Sternocleidomastoid (tissue), 1 donor: ENCODE measurements around a stretch of chr2.

- PRO-cap = no peak
Observed at GRCh38 chr2:19504425-19504882, 146.0 kb upstream of the OSR1 start.

DNA sequence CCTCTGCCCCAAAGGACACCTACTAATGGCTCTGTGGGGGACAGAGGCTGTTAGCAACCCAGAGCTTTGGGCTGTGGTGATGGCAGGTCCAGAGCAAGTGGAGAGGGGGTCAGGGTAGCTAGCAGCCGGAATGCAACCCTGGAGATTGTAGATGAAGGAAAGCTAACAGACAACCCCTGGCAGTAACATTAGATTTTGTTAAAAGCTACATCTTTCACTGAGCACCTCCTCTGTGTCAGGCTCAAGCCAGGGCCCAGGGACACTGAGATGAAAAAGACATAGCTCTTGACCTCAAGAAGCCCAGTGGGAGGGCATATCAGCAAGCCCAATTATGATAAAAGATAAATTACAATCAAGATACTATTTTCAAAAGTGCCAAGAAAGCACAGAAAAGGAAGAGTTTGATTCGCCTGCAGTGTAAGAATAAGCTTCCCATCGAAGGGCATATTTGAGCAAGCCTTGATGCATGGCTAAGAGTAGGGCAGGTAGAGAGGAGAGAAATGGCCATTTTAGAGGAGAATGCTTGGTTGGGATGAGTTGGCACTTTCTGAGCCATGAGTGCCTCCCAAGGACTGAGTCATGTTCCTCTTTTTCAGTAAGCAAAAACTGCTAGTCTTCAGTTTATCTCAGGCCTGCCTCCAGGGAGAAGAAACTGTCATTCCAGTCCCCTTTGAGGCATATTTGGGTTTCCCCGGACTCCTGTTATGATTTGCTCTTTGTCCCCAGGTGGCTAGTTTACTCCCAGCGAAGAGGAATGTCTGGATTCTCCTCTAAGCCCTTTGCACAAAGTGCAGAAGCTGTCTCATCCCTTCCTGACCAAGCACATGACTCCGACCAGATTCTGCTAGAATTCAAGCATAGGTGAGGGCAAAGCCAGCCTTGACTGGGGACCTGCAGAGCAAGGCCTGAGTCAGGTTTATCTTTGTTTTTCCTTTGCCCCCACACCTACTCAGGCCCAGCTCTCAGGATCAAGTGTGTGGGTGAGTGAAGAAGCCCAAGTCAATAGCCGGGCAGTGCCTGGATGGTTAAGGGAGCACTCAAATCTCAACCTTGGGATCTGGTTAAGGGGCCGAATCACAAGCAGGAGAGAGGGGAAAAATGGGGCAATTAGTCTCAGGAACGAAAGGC is 115.4 kb downstream of the TTC32 start:
- PRO-cap = no peak

GRCh38 chr2:19900406-19900791 is 1.4 kb downstream of the TTC32 start:
- PRO-cap = no peak

DNA sequence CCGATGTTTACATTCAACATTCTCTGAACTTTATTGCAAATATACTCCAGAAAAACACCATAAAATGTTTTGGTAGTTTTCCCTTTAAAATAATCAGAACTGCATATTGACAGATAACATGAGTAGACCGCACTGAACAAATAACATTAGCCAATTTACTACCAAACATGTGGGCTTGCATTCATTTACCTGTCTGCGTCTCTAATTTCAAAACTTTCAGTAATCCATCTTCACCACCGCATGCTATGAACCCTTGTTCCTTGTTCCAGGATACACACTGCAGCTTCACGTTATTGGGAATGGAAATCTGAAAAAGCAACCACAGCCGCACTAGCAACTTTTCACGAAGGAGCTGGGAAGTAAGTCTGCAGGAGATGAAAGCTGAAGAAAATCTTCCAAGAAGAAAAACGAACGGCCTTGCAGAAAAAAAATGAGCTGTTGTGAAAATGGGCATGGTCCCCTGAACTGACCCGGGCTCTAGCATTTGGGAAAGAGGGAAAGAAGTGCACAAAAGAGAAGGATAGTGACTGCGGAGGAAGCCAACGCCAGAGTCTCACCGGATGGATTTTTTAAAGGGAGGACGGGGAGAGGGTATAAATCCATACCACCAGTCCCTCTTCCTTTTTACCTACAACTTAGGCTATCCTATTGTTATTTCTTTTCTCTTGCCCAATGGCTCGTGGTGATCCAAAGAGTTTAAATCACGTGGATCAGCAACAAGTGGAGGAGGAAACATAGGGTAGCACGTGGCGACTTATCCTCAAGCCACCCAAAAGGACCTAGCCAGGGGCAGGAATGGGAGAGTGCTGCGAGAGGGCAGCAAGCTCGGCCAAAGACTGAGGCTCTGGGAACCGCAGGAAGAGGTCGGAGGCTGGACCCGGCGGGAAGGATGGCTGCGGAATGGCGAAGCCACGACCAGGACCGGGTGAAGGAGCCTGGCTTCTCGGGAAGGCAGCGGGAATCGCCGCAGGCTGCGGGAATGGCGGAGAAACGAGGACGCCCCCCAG is 626 bp downstream of the WDR35 start:
- PRO-cap = no peak

DNA sequence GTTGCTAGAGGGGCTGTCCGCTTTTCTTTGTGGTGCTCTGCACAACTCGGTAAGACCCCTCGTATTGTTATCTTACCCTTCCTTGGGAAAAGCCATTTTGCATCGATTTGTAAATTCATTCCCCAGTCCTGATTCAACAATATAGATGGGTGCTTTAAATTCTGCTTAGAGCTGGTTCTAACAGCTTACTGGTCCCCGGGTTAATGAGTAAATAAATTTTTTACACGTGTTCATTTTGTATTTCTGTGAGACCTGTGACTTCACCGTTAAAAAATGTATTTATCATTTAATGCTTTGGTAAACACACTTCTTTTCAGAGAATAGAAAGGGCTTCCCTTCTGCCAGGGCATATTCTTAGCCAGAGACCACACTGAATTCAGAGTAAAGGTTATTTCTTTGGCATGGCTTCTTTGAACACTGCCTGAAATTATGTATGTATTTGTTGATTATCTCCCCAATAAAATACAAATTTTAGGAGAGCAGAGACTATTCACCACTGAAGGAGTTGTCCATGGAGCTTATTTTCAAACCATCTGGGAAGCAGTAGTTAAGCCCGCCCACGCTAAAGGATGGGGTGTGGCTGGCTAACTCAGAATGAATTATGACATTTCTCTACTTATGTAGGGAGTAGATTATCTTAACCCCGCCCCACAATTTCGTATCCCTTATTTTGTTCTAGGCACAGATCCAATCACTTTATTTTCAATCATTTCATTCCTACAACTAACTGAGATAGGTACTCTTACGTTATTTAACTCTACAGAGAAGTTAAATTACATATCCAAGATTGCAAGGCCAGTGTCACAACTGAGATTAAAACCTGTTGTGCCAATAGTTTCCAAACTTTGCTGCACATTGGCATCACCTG is 1.3 kb upstream of the LAPTM4A start:
- PRO-cap = unidirectional peak, minus-strand start at position 591 of the sequence

DNA sequence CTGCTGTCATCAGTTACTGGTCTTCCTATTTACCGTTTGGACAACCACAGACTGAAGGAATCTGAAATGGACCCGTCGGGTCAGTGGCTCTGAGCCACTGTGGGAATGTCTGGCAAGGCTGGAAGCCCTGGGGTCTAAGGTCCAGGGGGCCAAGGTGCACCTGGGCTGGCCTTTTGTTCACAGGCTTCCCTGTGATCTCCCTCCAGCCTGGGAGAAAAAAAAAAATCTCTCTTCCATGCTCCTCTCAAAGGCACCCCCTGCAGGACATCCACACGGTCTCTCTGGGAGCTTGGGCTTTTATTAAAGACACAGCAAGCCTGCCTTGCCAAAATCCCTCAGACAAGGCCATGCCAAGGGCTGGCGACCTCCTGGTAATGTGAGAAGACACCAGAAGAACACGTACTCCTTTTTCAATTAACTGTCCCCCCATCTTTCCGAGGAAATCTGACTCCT is 42.2 kb upstream of the LAPTM4A start:
- PRO-cap = no peak

DNA sequence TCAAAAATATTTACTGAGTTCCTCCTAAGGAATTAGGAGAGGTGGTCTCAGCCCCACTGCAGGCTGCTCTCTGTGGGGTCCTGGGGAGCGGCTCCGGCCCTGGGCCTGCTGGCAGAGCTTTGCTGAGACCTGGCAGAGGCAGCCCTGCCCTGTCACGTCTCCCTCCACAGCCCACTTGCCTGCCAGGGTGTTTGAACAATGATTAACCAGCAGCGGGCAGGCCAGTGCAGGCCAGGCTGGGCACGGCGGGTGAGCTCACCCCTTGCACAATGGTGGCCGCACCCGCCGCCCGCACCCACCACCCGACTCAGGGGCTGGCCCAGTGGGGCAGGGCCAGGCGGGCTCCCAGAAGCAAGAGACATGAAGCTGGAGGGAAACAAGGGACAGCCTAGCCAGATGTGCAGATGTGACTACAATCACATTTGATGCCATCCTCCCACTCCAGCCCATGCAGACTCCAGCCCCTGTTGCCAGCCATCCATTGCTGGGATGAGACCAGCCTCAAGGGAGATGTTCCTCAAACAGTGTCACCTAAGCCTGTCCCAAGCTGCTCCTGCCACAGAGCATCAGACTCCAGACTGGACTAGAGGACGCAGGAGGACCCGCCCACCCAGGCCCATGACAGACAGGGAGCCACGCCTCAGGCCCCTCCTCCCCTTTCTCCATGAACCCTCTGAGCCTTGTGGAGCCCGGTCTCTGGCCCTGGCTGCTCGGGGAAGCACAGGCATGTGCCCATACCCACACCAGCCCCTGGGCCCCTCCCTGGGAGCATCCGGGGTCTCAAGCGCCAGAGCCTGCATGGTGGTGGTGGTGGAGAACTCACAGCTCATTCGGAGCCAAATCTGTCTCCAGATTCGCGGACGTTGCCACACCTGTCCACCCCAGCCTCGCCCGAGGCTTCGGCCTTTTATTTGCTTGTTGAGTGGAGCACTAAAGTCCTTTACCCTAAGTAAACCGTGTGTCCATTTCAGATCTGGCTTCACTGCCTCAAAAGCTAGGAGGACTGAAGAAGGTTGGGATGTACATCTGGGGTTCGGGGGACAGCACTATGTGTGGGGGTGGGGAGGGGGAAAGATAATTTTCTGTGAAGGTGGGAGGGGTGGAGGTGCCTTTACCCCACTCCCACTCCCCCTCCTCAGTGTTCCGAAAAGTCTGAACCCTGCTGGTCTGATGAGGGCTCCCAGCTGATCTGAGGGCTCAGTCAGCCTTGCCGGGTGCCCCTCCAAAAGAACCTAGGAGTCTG is 44.9 kb downstream of the SDC1 start:
- PRO-cap = bidirectional peak, plus-strand start at position 322 of the sequence, minus-strand start at position 160 of the sequence

GRCh38 chr2:20197407-20197892 is 27.5 kb downstream of the SDC1 start:
- PRO-cap = no peak

DNA sequence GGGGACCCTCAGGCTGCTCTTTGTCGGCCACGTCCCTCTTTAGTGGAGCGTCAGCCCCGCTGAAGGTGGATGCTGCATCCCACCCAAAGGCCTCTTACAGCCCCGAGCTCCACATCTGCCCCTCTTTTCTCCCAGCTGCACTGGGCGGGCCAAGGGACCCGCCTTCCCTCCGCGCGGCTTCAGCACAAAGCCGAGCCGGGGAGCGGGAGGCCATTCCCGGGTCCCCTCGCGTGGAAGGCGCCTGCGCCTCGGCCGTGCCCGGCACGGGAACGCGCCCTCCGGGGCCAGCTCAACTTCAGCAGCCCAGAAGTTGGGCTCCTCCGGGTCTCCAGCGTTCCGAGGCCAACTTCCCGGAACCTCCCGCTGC is 1.1 kb downstream of the SDC1 start:
- PRO-cap = bidirectional peak, plus-strand start at position 213 of the sequence, minus-strand start at position 93 of the sequence

GRCh38 chr2:20265378-20265924 is 40.5 kb upstream of the SDC1 start:
- PRO-cap = no peak

DNA sequence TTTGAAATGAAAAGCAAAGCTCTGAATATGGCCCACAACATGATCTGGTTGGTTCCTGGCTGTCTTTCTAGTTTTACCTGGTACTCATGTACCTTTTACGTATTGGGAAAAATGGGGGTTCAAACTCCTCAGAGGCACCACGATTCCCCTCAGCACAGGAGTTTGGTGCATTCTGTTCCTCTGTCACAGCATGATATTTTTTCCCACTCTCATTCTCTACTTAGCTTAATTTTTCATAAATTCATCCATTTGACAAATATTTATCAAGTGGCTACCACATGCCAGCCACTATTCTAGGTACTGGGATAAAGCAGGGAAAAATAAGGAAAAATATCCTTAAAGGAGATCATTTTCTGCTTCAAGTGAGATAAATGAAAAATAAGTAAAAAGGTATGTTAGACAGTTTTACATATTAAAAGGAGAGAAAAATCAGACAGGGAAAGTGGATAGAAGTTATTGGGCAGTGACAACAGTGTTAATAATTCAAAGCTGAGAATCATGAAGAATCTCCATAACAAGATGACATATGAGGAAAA is 60.5 kb upstream of the SDC1 start:
- PRO-cap = no peak

DNA sequence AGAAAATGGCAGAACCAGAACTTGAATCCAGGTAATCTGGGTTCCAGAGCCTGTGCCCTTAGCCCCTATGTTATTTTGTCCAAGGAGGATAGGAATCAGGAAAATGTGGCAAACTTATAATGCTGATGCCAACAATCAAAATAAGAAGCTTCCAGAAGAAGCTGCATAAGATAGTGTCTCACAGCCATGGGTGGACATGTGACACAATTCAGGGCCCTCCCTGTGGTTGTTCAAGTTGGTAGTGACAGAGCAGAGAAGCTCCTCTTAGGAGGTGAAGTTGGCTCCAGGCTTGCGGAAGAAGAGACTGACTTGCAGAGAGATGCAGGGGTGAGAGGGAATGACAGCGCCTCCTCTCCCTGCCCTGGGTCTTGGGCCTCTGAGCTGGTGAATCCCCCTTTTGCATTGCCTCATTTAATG is 23.1 kb upstream of the RHOB start:
- PRO-cap = no peak

- PRO-cap = unidirectional peak, plus-strand start at chr2:20446331
Observed at GRCh38 chr2:20446028-20446592, 764 bp upstream of the RHOB start.

GRCh38 chr2:20501433-20501710 is 54.5 kb downstream of the RHOB start:
- PRO-cap = no peak

GRCh38 chr2:20514903-20515373 is 68.1 kb downstream of the RHOB start:
- PRO-cap = no peak

DNA sequence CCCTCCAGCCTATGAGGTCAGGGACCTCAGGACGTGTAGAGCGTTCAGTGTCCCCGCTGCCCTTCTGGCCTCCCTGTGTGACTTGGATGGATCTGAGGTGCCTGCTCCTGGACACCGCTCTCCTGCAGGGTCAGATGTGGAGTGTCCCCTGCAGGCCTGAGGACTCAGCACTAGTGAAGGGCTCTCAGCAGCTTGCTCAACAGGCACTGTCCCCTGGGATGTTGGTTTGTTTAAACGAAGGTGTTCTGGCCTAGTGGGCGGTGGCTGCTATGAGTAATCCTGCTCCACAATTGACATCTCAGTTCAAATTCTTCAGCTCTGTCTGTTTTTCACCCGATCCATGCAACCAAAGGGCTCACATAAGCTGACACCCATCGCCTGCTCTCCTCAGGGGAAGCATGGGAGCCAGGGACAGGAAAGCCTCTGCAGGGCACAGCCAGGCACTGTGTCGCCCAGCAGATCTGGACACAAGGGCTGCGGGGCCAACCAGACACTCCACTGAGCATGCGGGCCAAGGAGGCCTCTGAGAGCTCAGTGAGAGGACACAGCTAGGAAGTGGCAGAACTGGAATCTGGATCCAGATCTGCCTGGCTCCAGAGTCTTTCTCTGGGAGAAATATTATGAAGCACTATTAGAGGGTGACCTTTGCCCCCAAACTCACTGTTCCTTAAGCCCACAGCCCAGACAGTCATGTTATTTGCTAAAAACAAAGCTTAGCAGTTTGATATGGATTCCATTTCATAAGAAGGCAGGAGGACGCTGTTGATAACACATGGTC is 78.5 kb downstream of the RHOB start:
- PRO-cap = no peak

DNA sequence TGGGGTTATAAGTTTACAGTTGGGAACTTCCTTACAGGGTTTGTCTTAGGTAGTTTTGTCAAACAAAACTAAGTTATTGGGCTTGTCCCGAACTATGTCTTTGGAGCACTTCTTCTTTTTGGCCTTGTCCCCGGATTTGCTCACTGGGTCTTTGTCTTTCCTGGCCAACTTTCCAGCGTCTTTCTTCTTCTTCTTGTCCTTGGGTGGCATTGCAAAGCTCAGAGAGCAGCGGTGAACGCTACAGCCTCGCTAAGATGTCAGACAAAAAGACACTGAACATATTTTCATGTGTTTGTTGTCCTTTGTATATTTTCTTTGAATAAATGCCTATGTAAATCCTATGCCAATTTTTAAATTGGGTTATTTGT is 44.5 kb downstream of the HS1BP3 start:
- PRO-cap = no peak

DNA sequence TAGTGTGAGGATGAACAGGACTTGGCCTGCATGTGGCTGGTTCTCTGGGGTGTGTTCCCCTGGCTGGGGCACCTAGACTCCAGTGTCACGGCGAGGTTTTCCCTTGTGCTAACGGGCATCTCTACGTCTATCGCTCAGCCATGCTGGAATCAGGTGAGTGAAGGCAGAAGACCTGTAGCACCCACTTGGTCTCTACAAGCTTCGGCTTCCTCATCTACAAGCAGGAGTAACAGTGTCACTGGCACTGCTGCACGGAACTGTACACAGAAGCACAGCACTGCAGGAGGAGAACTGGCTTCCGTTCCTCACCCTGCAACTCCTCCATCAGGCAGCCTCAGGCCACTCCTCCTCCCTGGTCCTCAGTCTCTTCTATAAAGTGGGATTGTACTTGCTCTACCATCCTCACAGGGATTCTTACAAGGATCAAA is 30.6 kb downstream of the HS1BP3 start:
- PRO-cap = no peak

DNA sequence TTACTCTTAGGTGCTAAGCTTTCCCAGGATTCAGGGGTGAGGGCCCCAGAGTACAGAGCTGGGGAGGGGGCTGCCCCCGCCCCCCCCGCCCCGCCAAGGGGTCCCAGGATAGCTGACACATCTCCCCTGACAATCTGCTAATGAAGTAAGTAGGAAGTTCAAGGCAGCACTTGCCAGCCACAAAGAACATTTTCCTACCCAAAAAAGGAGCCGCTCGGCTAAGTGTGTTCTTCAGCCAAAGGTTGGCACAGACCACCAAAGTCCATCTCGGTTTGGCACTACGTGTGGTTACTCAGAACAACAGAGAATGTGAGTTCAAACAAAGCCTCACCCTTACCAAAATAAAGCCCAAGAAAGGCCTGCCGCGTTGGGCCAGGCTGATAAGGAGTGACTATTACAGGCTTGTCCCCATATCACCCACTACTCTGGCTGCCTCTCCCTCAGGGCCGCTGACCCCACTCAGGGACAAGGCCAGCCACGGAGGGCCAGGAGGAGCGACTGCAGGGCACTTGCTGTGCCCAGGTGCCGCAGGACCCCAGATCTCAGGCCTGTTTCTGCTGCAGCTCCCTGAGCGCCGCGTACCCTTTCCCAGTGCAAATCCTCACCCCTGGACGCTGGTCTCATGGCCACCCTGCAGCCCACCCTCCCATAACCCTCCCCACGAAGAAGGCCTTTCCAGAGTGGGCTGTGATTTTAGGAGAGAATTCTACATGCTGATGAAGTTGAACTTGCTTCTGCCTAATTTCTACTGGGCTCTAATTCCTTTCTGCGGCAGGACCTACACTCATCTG is 13.7 kb downstream of the HS1BP3 start:
- PRO-cap = no peak

DNA sequence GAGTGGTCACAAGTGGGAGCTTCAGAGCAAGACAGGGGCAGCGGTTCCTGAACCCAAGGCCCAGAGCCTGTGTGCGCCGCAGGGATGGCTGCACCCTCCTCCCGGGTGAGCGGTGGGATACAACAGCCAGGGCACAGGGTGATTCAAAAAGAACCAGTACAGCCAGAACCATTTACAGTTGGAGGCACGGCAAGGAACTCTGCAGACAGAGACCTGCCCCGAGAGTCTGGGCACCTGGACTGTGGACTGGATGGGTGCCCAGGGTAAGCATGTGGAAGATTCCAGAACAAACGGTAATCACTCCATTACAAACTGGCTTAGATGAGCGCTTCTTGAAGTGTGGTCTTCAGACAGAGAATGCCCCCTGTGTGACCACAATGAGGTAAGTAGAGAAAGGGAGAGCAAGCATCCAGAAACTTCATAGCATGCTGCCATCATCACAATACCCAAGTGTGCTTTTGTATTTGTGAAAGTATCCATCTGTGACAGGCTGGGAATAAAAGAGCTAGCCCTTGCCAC is 11.9 kb downstream of the HS1BP3 start:
- PRO-cap = no peak